ENCODE measurements around a stretch of chr4.

GRCh38 chr4:1511926-1512243, 105.6 kb upstream of the NKX1-1 start:
- PRO-cap = no peak

- PRO-cap = no peak
Measured at GRCh38 chr4:1623550-1623991, 60.5 kb downstream of the FAM53A start.

DNA sequence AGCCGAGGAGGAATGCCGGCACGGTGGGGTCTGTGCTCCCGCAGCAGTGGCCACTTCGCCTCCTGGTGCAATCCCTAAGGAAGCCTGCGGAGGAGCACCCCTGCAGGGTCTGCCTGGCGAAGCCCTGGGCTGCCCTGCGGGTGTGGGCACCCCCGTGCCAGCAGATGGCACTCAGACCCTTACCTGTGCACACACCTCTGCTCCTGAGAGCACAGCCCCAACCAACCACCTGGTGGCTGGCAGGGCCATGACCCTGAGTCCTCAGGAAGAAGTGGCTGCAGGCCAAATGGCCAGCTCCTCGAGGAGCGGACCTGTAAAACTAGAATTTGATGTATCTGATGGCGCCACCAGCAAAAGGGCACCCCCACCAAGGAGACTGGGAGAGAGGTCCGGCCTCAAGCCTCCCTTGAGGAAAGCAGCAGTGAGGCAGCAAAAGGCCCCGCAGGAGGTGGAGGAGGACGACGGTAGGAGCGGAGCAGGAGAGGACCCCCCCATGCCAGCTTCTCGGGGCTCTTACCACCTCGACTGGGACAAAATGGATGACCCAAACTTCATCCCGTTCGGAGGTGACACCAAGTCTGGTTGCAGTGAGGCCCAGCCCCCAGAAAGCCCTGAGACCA, 6.9 kb downstream of the TACC3 start:
- PRO-cap = no peak

DNA sequence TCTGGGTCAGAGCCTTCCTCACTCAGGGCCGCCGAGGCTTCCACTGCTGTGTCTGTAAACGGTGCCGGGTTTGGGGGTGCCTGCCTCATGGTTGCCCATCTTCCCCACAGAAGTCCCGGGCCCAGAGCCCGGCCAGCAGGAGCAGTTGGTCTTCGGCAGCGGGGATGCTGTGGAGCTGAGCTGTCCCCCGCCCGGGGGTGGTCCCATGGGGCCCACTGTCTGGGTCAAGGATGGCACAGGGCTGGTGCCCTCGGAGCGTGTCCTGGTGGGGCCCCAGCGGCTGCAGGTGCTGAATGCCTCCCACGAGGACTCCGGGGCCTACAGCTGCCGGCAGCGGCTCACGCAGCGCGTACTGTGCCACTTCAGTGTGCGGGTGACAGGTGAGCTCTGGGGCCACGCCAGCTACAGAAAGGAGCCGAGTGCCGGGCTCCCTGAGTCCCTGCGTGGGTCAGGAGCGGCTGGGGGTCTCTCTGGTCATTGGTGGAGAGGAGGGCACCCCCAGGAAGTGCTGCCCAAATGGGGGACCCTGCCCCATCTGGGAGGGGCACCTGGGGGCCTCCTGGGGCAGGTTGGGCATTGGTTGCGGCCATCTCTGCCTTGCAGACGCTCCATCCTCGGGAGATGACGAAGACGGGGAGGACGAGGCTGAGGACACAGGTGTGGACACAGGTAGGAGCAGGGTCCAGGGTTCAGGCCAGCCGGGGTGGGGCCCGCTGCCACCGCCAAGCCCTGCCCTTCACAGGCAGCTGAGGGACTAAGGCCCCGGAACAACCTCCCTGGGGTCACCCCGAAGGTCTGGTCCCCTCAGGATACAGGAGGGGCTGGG, 6.3 kb downstream of the FGFR3 start:
- PRO-cap = no peak

- PRO-cap = no peak
Measured at GRCh38 chr4:1814401-1814743, 21.3 kb downstream of the FGFR3 start.

DNA sequence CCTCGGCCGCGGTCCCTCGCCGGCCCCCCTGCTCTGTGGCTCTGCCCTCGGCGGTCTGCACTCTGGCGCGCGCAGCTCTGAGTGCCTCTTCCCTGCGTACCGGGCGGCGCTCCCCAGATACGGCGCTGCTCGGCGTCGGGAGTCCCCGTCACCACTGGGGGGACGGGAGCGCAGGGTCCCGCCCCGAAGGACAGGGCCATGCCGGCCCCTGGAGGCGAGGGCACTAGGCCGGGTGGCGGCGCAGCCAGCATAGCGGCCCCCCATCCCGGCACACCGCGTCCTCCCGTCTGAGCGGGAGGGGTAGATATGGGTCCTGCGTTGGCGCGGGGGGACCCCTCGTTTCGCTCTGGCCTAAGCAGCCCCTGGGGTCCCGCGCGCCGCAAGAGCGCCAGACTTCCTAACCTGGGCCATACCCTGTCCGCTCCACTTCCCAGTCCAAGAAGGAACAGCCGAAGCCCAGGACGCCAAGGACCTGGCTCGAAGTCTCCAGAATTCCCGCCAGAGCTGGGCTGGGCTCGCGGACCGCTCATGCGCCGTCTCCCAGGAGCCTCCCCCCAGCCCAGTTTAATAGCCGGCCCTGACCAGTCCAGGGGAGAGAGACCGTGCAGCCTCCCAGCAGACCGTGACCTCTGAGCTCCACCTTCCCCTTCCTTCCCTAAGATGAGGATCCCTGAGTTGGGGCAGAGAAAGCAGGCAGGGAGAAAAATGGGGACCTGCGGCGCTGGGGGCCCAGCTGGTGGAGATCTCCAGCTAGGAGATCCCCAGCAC, 853 bp upstream of the LETM1 start:
- PRO-cap = bidirectional peak, plus-strand start at position 193 of the sequence, minus-strand start at position 64 of the sequence

- PRO-cap = no peak
Measured at GRCh38 chr4:1859117-1859697, 3.3 kb upstream of the LETM1 start.

- PRO-cap = no peak
Measured at GRCh38 chr4:2141540-2142845, 82.9 kb downstream of the NAT8L start.

DNA sequence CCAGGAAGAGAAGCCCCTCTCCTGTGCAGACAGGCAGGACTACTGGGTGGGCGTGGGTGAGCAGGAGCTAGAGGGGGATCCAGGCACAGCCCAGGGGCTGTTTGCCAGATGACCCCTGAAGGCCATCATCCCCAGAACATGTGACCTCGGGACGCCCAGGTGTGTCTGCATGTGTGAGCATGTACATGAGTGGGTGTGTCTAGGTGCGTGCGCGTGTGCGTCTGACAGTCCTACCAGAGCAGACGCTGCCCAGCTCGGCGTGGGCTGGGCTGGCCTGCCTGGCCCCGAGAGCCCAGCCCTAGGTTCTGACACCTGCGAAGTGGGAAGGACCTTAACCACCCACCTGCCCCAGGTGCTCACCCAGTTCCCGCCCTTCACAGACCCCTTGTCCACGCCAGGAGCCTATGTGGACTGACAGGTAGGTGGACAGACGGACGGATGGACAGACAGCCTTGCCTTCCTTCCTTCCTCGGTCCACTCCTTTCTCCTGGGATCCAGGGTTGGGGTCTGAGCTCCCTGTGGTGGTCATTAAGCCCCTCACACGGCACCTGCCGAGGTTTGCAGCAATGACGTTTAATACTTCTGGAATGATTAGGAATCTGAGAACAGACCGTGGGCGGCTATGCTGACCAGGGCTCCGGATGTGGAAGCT, 7.9 kb upstream of the HAUS3 start:
- PRO-cap = no peak

- PRO-cap = no peak
Measured at GRCh38 chr4:2361230-2362214, 56.9 kb downstream of the ZFYVE28 start.

GRCh38 chr4:2364250-2365202, 53.9 kb downstream of the ZFYVE28 start:
- PRO-cap = no peak

DNA sequence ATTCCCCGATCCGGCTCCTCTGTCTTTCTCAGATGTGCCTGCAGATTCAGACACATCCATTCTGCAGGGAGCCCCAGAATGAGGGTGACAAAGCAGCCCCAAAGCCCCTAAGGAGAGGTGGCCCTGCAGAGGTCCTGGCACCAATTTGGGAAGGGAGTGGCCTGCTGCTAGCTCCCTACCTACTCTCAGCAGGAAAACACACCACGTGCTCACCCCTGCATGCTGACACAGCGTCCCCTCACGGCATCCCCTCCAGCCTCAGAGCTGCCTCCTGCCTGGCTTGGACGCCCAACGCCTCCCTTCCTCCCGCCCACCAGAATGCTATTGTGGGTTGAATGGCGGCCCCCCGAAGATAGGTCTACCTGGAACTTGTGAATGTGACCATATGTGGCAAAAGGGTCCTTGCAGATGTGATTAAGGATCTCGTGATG, 28.8 kb downstream of the ZFYVE28 start:
- PRO-cap = no peak

GRCh38 chr4:2401853-2402720, 16.4 kb downstream of the ZFYVE28 start:
- PRO-cap = no peak

GRCh38 chr4:2412155-2412430, 6.4 kb downstream of the ZFYVE28 start:
- PRO-cap = no peak

DNA sequence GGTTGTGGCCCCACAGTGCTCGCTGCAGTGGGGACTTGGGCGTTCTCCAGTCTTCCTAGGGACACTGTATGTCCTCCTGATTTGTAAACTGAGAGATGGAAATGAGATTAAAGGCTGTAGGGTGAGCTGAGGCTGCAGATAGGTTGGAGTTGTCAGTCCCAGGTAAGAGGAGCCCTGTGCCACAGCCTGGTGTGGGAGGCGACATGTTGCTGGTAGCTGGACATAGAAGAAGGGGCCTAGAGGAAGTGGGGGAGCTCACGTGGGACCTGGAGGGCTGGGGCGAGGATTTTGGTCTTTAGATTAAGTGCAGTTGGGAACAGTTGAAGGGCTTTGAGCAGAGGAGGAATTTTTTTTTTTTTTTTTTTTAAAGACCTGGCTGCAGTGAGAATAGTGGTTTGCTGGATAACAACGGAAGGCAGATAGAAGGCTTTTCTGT, 36.0 kb downstream of the FAM193A start:
- PRO-cap = no peak

- PRO-cap = no peak
Measured at GRCh38 chr4:2587154-2587817, 50.8 kb downstream of the FAM193A start.

- PRO-cap = no peak
Measured at GRCh38 chr4:2671603-2671826, 84.6 kb downstream of the TNIP2 start.

DNA sequence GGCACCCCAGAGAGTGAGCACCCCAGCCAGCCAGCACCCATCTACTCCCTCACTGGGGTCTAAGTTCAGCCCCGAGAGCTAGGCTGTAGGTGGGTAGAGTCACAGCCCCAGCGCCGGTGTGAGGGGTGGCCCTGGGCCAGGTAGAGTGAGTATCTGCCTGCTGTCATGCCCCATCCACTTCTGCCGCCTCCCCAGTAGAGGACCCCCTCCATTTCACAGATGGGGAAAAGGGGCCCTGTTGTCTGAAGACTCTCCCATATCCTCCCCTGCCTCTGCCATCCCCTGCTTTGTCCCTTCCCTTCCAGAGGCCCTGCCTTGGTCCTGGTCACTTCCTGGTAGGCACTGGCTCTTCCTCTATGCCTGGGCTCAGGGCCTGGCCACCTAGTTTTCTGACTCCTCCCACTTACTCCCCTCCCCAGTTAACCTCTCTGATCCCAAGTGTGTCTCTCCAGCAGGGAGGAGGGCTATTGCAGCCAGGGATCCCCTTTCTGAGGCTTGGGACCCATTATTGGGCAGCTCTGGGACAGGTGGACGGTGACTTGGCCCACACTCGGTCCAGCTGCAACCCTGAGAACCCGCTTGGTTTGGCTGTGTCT, 1.5 kb upstream of the SH3BP2 start:
- PRO-cap = no peak

- PRO-cap = no peak
Measured at GRCh38 chr4:2800765-2801832, 8.2 kb downstream of the SH3BP2 start.

GRCh38 chr4:2806910-2807527, 14.1 kb downstream of the SH3BP2 start:
- PRO-cap = unidirectional peak, minus-strand start at chr4:2807048

All from REH cell (cell line).